MCF 10A (cell line): ENCODE measurements around the gene RPS3A.

- PRO-cap = no peak
- RRBS = no CpG with 5 or more reads among the region's 3 CpGs
These were observed 238.2 kb upstream of the NR3C2 start for GRCh38 chr4:148680298-148681013.

GRCh38 chr4:148681014-148681318 is 238.8 kb upstream of the NR3C2 start:
- PRO-cap = no peak
- RRBS = no CpG with 5 or more reads among the region's 2 CpGs

GRCh38 chr4:149050272-149050574 is 608.0 kb upstream of the NR3C2 start:
- PRO-cap = no peak
- RRBS = no CpG with 5 or more reads among the region's 1 CpG

DNA sequence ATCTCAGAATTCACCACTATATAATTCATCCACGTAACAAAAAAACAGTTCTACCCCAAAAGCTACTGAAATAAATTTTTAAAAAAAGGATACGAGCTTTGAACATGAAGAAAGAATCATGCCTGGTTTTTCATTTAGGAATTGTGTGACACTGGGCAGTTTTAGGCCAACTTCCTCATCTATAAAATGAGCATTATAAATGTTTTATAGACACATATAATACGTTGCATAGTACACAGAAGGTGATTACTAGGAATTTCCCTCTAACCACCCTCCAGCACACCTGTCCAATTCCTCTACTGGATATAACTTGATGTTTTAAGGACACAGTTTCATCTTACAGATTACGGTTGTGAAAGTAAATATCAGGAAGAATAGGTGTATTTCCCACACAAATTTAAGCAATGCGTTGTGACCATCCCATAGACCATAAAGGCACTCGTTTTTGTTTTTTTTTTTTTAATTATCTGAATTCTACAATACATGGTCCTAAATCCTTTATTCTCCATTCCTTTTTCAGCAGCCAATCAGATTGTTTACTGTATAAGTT is 85.5 kb upstream of the IQCM start:
- PRO-cap = no peak
- RRBS = no CpG with 5 or more reads among the region's 6 CpGs

DNA sequence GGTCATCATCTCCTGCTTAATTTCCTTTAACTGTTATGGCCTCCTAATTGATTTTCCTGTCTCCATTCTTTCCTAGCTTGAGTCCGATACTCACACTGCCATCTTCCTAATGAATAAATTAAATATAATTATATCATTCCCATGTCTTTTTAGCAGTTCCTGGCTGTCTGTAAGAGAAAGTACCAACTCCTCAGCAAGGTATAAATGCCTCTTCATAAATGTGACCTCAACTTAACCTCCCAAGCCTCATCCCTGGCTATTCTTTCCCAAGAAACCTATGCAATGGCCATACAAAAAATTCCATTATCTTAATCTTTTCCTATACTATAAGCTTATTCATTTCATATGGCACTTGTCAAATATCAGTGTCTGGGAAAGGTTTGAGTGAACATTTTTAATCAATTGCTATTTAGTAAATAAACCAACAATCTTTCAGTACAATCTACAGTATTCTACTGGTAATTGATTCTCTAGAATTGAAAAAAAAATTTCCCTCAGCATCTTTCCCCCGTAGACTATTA is 186.4 kb upstream of the MAB21L2 start:
- PRO-cap = no peak
- RRBS = no CpG with 5 or more reads among the region's 2 CpGs

DNA sequence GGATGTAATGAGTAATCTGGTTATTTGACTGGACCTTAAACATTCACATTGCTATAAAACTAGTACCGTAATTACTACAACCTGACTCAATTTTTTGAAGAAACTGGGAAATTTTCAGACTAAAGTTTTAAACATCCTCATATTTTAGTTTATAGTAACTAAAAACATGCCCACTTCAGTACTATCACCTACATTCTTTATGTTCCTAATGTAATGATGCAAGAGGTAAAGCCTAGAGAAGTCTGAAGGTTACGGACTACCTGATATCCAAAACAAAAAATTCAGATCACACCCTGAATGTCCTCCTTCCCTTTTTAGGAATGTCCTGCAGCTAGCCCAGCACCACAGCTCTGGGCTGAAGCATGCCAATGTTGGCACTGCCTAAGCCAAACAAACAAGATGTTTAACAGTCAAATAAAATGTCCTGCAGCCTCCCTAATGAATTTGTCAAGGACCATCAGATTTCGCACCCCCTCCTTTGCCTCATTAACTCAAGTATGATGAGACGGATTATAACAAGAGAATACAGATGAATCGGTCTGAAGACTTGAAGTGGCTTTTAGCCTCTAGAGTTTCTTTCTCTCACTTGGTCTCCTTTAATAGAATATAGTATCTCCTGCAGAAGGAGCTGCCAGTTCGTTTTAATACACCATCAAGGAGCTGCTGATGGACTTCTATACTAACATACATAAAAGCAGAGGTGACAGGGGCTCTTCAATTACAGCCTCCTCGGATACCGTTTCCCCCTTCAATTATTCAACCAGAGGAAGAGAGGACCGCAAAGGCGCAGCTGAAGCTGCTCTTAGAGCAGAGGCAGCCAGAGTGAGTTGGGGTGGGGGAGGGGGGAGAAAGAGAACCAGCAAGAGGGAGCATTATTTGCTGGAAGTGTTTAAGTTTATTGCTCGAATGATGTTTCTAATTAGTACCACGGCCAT is 3.1 kb upstream of the MAB21L2 start:
- PRO-cap = no peak
- RRBS = no CpG with 5 or more reads among the region's 12 CpGs

DNA sequence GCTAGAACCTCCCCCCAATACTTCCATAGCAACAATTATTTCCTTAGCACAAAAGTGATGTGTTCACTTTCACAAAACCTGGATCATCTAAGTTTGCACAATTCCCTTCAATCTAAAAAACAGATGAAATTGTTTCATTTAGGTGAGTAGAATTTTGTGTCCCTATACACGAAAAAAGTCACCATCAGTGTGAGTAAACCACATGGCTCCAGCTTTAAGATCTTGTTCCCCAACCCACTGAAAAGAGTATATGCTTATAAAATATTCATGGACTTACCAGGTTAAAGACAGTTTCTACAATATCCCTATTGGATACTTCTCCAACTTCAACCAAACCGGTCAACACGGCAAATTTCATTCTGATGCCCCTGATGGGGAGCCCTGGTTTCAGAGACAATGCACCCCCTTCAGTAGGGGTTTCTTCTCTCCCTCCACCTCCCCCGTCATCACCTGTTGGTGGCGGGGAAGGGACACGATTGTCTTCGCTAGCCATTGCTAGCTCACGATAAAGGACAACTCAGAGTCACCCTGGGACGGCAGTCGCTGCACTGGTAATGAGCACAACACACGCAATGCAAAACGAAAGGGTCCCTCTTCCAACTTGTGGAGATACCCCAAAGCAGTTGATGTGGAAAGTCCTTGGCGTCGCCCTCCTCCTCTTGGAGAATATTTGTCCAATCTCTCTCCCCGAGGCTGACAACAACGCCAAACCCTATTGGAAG is 773 bp downstream of the LRBA start:
- PRO-cap = no peak
- RRBS = no CpG with 5 or more reads among the region's 16 CpGs

GRCh38 chr4:151035213-151035559 is 20.1 kb upstream of the LRBA start:
- PRO-cap = no peak
- RRBS = no CpG with 5 or more reads among the region's 2 CpGs

- PRO-cap = no peak
- RRBS = no CpG with 5 or more reads among the region's 20 CpGs
These were observed 34.2 kb upstream of the LRBA start for GRCh38 chr4:151049238-151049737.

DNA sequence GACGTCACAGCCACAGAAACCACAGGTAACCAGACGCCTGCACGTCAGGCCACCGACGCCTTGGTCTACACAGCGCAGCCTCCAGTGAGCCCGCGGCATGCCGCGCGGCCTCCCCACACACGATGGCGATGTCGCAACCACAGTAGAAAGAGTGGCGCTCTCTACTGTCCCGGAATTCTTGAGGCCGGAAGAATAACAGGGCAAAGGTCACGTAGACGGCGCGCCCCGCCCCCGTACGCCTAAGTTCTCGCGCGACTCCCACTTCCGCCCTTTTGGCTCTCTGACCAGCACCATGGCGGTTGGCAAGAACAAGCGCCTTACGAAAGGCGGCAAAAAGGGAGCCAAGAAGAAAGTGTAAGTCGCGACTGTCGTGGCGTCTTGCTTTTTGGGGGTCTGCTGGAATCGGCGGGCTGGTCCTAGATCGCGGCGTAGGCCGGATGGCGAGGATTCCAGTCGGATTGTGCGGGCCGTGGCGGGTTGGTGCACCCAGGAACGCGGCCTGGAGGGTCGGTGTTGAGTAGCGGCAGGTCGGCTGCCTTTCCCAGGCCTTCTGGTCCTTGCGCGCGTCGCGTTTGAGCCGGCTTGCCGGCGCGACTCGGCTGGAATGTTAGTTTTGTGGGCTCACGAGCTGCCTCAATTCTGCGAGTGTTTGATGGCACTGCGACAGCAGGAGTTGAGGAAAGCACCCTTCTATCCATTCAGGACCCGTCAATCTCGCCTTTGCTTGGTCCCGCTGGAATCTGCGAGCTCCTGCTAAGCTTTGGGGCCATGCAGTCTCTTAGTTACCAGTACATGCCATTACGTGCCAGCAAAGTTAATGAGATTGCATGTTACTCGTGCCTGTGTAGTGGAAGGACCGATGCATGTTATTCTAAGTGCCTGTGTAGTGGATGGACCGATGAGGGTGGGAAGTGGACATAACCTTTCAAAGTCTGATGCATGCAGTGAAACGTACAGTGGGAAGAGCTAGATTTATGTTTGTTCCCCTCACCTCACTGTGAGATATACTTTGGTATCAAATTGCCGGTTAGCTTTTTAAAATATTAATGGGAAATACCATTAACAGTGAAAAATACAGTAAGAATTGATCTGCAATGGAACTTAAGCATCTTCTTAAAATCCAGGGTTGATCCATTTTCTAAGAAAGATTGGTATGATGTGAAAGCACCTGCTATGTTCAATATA is at the start of gene RPS3A:
TSS of gene RPS3A (plus strand) at position 268 of the 1,185 bp plus-strand sequence.
- PRO-cap = bidirectional peak, plus-strand start at position 268 of the sequence, minus-strand start outside the sequence; bidirectional peak, plus-strand start at position 485 of the sequence, minus-strand start at position 512 of the sequence; bidirectional peak, plus-strand start at position 933 of the sequence, minus-strand start at position 819 of the sequence
- RRBS = no CpG with 5 or more reads among the region's 75 CpGs

GRCh38 chr4:151103520-151104489 is 4.4 kb downstream of the RPS3A start:
- PRO-cap = no peak
- RRBS = no CpG with 5 or more reads among the region's 5 CpGs

DNA sequence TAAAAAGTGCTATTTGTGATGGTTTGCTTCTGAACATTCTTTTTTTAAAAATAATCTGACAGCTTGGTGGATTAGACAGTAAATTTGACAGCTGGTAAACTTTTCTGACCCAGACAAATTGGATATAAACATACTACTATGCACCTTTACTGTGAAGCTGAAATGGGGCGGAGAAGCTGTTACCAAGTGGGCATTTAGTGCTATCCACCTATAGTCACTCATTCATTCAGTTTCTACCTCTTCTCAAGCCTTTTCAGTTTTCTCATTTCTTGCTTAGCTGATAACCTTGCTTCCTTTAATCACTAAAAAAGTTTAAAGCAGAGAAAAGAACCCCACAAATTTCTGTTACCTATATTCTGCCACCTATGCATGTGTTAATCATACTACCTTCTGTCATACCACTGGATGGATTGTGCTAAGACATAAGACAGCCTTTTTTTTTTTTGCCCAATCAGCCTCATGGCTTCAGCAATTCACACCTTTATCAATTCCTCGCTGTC is 5.2 kb downstream of the RPS3A start:
- PRO-cap = no peak
- RRBS = no CpG with 5 or more reads among the region's 2 CpGs

DNA sequence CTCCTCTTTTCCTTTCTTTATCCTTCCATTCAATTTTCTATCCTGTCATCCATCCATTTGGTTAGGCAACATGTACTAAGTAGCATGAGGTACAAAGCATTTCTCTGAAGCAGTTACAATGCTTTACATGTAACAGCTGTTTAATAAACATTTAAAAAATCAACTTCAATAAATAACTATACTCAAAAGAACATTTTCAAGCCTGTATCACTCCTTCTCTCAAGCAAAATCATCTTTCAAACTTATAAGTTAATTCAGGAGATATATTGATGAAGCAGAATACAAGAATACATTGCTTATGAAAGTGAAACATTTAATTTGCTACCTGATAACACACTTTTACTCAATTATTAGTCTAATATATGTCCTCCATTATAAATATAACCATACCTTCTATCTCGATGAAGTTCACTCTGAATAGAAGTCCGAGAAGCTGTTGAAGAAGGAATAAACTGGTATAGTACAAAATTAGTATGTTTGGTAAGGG is 79.6 kb downstream of the RPS3A start:
- PRO-cap = no peak
- RRBS = no CpG with 5 or more reads among the region's 2 CpGs

GRCh38 chr4:151199563-151200072 is 77.3 kb upstream of the PRSS48 start:
- PRO-cap = no peak
- RRBS = no CpG with 5 or more reads among the region's 5 CpGs

GRCh38 chr4:151204797-151205853 is 71.8 kb upstream of the PRSS48 start:
- PRO-cap = no peak
- RRBS = no CpG with 5 or more reads among the region's 12 CpGs

DNA sequence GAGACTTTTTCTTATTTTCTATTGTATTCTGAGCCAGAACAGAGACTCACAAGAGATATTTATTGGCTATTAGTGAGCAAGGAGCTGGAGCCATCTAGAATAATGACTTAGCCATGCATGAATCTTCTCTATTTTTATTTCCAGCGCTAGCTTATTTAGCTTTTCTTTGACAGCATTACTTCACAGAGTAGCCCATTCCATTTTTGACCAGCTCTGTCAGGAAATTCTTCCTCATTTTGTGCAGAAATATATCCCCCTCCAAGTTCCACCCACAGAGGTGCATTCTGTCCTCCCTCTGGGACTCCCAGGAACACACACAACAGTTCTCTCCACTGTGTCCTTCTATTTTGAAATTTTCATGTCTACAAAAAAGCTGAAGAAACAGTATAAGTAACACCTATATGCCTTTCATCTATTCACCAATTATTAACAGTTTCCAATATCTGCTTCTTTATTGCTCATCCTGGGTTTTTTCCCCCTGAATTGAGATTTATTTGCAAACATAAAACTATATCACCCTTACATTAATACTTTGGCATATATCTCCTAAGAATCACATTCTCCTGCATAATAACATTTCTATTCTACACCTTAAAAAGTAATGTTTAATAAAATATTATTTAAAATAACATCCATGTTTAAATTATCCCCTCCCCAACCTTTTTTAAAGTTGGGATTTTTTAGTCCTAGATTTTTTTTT is 54.9 kb upstream of the PRSS48 start:
- PRO-cap = no peak
- RRBS = no CpG with 5 or more reads among the region's 1 CpG

GRCh38 chr4:151251638-151252795 is 24.9 kb upstream of the PRSS48 start:
- PRO-cap = no peak
- RRBS = no CpG with 5 or more reads among the region's 3 CpGs

- PRO-cap = no peak
- RRBS = no CpG with 5 or more reads among the region's 6 CpGs
These were observed 19.4 kb upstream of the PRSS48 start for GRCh38 chr4:151257366-151258189.

DNA sequence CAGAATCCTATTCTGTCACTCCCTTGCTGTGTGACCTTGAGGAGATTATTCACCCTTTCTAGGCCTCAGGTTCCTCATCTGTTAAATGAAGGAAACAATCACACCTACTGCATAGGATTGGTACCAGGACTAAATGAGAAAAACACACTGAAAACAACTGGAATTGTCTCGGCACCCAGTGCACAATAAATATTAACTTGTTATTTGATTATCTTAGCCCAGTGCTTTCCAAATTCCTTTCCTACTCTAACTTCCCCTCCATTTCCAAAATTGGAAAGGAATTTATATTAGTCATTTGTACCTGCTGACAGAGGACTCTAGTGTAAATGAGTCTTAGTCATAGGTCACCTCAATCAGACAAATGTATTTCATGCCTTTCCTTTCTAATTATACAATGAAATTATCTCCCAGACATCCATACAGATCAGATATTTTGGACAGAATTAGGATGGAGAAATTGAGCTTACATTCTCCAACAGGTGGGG is 10.2 kb downstream of the SH3D19 start:
- PRO-cap = no peak
- RRBS = no CpG with 5 or more reads among the region's 1 CpG

DNA sequence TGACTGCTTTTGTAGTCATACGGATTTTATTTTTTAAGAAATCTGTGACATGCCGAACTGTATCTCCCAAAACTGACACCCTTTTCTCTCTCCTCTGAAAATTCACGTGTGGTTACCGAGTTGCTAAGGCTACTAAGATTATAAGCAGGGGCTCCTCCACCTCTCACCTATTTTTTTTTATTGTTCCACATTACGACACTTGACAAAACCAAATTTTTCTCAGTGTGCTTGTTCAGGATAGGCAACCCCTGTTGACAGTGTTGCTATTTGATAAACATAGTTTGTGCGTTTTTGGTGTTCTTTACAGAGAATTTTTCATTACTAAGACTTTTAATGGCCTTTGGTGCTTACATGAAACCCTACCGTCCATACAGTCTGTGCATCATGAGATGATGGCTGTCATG is 105.3 kb downstream of the GATB start:
- PRO-cap = no peak
- RRBS = no CpG with 5 or more reads among the region's 7 CpGs